Brain (tissue), 1 donor: Measurements from ENCODE around the genes NPS and EBF3.

- RRBS, result no CpG with 5 or more reads among the region's 4 CpGs
Measured at GRCh38 chr10:127392250-127392668, 156.8 kb upstream of the NPS start.

DNA sequence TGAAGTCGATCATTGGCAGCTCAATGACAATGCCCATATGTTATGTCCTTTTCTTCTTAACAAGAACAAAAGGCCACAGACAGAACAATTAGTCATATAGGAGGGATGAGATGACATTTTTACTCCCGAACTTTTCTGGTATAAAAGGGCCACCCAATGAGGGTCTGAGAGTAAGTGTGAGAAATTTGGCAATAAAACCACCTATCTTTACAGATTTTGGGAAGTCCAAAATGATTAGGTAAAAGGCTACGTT lies at the start of gene NPS:
NPS (plus strand) TSS at position 171 of the 253 bp plus-strand sequence.
- RRBS, result no CpG with 5 or more reads among the region's 3 CpGs

DNA sequence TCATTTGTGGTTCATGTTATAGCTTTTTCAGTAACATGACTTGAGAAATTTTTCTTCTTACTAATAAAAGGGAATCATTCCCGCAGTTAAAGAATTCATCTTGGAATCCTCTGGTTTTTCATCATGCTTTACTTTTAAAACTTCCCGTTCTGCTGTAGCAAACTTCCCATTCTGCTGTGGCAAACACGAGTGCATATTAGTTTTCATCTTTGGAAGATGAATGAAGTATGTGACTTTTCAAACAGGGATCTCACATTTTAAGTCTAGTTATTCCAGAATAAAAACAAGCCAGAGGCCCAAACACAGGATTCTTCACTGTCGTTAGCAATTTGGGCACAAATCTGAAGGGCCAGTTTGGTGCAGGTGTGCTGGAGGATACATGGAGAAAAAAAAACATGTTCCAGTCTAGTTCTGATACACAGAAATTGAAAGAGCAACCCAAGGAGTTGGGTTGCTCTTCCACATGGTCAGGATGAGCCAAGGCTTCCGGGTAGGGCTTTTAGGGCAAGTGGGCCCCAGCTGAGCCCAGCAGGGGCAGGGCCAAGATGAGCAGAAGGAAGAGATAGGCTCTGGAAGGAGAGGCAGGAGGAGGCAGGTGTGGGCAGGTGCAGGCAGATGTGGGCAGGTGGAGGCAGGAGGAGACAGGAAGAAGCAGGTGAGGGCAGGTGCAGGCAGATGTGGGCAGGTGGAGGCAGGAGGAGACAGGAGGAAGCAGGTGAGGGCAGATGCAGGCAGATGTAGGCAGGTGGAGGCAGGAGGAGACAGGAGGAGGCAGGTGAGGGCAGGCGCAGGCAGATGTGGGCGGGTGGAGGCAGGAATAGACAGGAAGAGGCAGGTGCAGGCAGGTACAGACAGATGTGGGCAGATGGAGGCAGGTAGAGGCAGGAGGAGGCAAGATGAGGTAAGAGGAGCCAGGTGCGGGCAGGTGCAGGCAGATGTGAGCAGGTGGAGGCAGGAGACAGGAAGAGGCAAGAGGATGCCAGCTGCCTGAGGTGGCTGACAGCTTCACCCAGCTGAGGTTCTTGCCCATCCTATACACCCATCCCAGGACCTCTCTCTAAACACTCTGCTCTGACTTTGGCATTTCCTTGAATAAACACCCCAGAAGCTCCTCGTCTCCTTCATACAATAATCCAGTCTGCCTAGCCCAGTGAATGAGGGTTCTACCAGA lies 32.7 kb downstream of the PTPRE start:
- RRBS, result no CpG with 5 or more reads among the region's 9 CpGs

DNA sequence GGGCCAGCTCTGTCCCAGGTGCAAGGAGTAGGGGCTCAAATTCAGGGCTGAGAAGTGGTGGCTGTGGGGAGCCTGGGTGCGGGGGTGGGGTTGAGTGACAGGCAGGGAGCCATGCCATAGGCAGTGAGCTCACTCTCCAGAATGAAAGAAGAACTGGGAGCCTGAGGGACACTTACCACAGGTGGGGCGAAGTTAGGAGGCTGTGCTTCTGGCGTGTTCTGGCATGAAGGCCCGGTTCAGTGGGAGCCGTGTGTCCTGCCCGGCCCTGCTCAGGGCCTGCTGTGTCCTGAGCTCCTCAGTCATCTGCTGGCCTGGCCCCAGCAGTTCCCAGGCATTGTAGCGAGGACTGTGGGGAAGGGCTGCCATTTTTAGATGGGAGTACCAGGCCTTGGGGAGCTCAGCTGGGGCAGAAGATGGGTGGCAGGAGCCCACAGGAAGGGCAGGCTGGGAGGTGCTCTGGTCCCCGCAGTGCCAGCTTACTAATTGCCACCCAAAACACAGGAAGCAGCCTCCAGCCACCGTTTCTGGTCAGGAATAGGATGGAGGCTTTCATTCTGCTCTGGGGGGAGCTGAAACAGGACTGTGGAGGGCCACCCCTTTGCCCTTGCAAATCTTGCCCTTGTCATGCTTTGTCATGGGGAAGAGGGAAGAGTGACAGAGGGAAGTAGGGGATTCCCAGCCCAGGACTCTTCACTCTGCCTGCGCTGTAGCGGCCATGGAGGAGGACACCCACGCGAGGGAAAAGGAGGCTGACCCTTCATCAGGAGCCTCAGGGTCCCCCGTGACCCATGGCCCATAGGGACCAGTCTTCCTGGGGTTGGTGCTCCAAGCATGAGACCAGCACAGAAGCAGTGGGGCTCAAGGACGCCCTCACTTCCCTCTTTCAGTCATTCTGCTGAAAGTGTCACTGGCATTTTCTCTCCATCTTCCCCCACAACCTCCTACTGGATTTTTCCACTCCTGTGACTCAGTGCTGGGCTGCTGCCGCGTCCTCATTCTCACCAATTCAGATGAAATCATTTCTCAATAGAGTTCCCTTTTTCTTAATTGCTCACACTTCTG lies 62.1 kb downstream of the MKI67 start:
- RRBS, result no CpG with 5 or more reads among the region's 17 CpGs

GRCh38 chr10:128081247-128081561 lies 45.0 kb downstream of the MKI67 start:
- RRBS, result no CpG with 5 or more reads among the region's 4 CpGs

DNA sequence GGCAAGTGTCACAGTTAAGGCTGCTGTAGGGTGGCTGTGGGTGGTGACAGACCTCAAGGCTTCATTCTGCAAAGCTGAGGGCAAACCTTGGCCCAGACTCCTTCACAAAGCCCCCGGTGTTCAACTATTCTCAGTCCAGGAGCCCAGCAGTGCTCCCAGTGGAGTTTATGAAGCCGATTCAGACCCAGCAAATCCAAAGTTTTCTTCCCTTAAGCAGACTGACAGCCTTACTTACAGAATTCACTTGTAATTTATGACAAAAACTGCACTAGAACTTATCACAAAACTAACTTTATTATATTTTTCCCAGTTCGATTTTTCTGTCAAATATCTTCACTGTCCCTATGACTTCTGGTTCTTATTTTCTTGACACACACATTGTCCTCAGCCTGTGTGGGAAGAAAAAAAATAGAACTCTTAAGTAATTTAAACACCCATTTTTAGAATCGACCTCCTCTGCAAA lies 27.3 kb downstream of the MKI67 start:
- RRBS, result no CpG with 5 or more reads among the region's 4 CpGs

- RRBS, result 19% methylated on average over 21 of the region's 33 CpGs
Measured at GRCh38 chr10:128540002-128540658, 413.9 kb upstream of the MKI67 start.

GRCh38 chr10:129958572-129959251 lies 5.4 kb downstream of the EBF3 start:
- RRBS, result 6% methylated on average over 23 of the region's 73 CpGs

GRCh38 chr10:129962594-129963273 lies 1.3 kb downstream of the EBF3 start:
- RRBS, result 5% methylated on average over 8 of the region's 47 CpGs

DNA sequence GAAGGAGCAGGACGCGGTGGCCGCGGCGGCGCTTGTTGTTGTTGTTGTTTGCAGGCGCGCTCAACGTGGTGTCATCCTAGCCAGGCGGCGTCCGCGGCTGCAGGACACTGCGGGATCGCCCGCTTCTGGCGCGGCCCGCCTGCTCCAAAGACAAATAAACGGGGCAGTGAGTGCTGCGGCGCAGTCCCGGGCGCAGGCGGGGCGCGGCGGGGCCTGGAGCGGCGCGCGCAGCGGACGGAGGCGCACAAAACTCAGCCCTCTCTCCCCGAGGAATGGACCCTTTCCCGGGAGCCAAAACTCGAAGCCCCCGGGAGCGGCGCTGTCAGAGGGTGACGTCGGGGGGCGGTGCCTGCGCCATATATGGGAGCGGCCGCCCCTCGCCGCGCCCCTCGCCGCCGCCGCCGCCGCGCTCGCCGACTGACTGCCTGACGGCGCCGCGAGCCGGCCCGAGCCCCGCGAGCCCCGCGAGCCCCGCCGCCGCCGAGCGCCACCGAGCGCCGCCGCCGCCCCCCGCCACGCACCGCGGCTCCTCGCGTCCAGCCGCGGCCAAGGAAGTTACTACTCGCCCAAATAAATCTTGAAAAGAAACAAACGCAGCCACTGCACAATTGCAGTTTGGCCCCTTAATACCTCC lies at the start of gene EBF3:
EBF3 (minus strand) TSS at position 274 of the 634 bp plus-strand sequence.
- RRBS, result 3% methylated on average over 9 of the region's 89 CpGs

GRCh38 chr10:130021342-130021792 lies 57.3 kb upstream of the EBF3 start:
- RRBS, result no CpG with 5 or more reads among the region's 6 CpGs

DNA sequence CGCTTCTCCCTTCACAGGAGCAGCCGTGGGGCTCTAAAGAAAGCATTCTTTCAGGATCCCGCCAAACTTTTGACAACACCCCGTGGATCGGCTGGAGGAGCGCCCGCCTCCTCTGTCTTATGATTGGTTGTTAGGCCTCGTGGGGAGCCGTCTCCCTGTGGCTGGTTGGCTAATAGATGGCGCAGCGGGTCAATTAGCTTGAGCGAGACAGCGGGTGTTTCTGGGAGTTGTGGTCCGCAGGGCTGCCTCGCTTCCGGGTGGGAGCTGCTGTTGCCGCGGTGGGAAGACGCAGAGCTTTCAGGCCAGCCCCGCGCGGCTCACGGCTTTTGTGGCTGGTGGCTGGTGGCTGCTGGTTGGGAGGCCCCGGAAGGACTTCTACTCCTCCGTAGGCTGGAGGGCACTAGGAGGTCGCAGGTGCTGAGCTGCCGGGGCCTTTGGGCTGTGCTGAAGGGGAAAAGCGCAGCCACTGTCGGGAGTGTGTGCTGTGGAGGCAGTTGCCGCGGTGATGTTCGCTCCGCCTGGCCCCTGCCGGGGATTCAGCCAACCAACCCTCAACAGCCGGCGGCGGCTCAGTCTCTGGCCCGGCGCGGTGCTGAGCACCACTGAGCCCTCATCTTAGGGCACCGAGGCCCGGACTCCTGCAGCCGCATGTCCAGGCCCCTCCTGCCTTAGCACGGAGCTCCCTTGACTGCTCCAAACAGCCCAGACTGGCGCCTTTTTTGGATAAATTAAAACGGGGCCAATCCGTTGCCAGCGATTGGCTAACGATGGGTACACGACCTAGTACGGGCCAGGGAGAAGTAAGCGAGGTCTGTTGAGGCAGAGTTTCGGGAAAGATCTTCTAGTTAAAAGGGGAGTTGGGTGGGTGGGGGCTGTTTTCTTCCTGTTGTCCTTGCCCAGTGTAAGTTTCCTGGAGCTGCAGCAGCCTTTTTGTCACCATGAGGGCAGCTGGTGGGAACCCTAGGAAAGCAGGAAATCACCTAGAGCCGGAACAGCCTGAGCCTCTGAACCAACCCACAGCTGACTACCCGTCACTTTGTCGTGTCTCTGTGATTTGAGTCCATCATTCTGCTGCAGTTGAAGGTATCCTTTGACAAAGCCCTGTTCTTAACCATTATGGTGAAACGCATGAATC lies 771 bp upstream of the C10orf143 start:
- RRBS, result 2% methylated on average over 19 of the region's 57 CpGs

DNA sequence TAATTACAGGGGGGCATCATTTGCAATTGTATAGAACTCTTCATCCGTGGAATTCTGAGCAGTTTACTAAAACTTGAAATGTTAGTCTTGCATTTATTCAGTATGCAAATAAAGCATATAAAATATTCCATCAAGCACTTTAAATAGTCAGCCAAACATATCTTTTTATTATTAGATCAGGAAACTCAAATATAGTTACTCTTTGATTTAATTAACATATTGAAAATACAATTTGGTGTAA lies 92.4 kb downstream of the GLRX3 start:
- RRBS, result no CpG with 5 or more reads among the region's 1 CpG

DNA sequence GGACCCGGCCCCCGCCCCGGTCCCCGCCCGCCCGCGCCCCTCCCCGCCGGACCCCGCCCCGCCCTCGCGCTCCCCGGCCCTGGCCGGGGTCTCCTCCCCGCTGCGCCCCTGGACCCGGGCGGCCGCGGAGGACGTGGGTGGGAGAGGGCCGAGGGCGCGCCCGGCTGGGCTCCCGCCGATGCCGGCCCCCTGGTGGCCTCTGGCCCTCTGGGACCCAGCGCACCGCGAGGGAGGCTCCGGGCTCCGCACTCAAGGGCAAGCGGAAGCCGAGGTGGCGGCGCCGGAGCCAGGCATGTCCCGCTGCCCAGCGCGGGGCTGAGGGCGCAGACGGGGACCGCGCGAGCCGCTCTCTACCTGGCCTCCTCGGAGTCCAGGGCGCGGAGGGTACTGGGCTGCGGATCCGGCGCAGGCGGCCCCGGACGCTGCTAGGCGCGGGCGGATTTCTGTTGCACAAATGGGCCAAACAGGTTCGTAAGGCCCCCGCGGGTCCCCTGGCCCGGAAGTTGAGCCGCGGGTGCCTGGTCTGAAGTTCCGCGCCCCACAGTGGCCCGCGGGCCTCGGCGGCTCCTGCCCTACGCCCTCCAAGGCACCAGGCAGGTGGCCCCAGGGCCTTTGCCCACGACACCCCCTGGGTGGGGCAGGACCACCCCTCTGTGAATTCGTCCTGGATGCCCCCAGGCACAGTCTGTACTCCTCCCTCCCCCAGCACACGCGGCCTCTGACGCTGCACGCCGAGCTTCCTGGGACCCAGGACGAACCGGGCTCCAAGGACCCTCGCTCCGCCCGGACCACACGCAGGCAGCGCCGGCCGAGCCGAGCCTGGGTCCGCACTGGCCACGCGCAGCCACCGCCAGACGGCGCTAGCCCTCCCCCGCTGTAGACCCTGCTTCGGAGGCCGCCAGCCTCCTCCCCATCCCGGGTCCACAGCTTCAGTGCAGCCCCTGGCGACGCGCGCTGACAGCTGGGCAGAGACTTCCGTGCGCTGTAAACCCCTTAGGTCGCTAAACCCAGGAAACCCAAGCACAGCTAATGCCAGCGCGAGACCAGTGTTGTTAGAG lies 616 bp upstream of the TCERG1L start:
- RRBS, result 2% methylated on average over 32 of the region's 109 CpGs

- RRBS, result no CpG with 5 or more reads among the region's 4 CpGs
Measured at GRCh38 chr10:131734186-131734484, 166.7 kb upstream of the PPP2R2D start.

GRCh38 chr10:131743782-131744449 lies 156.9 kb upstream of the PPP2R2D start:
- RRBS, result 10% methylated on average over 4 of the region's 21 CpGs

DNA sequence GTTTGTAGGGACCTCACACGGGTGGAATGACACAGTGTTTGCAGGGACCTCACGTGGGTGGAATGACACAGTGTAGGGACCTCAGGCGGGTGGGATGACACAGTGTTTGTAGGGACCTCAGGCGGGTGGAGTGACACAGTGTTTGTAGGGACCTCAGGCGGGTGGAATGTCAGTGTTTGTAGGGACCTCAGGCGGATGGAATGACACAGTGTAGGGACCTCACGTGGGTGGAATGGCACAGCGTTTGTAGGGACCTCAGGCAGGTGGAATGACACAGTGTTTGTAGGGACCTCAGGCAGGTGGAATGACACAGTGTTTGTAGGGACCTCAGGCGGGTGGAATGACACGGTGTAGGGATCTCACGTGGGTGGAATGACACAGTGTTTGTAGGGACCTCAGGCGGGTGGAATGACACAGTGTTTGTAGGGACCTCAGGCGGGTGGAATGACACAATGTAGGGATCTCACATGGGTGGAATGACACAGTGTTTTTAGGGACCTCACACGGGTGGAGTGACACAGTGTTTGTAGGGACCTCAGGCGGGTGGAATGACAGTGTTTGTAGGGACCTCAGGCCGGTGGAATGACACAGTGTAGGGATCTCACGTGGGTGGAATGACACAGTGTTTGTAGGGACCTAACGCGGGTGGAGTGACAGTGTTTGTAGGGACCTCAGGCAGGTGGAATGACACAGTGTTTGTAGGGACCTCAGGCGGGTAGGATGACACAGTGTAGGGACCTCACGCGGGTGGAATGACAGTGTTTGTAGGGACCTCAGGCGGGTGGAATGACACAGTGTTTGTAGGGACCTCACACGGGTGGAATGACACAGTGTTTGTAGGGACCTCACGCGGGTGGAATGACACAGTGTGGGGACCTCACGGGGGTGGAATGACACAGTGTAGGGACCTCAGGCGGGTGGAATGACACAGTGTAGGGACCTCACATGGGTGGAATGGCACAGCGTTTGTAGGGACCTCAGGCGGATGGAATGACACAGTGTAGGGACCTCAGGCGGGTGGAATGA lies 17.5 kb downstream of the PPP2R2D start:
- RRBS, result no CpG with 5 or more reads among the region's 31 CpGs

GRCh38 chr10:131960655-131961605 lies 20.8 kb downstream of the BNIP3 start:
- RRBS, result 89% methylated on average over 3 of the region's 33 CpGs

- RRBS, result 20% methylated on average over 2 of the region's 37 CpGs
Measured at GRCh38 chr10:131961606-131962512, 19.9 kb downstream of the BNIP3 start.

- RRBS, result no CpG with 5 or more reads among the region's 26 CpGs
Measured at GRCh38 chr10:131973433-131974148, 8.1 kb downstream of the BNIP3 start.